Hair follicle dermal papilla cell (primary cell): ENCODE measurements around a stretch of chr6.

GRCh38 chr6:215663-215935 is 76.7 kb upstream of the DUSP22 start:
- CAGE, long polyA plus RNA: no peak

DNA sequence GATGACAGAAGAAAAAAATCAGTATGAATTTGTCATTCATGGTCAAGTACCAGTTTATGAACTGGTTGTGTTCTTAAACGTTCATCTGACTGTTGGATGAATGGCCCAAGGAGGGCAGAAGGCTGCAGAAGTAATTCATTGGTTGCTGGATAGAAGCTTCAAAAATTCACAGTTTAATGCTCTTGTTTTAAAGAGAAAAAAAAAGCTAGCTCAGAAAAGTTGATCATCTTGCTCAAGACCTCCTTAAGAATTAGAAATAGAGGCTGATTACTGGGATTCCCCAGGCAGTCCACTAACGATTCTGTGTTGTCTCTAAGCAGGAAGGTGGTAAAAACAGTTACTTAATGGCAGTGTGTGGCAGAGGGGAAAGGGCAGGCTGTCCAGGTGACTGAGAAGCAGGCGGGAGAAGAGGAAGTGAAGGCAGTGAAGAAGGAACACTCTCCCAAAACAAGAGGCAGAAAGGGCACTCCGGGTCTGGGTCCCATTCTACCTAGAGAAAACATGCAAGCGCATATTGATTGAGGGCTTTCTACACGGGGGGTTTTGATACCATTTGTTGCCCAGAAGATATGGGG is 1.9 kb upstream of the DUSP22 start:
- CAGE, long polyA plus RNA: no peak

DNA sequence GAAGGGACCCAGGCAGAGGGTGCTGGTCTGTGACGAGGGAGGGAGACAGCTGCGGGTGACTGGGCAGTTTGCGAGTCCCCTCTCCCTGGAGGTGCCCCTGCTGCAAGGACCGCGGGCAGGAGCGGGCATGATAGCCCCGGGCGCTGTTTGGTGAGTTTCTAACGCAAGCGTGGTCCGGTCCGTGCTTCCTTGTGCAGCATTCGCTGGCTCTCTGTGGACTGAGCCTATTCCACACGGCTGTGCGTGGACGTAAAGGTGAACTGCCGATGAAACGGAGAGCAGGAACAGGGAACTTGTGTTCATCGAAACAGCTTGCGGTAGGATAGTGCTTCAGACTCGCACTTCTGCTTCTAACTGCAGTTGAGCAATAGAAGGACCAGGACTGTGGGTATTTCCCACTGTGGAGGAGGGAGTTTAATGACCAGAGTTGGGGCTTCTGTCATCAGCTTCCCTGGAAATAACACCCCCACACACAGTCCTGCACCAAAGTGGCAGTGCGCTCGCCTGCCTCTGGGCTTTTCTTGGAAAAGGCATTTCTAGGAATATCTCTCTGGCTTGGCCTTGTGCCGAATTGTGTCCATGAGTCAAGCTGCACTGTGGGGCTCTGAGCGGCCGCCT is 48.8 kb downstream of the DUSP22 start:
- CAGE, long polyA plus RNA: no peak

DNA sequence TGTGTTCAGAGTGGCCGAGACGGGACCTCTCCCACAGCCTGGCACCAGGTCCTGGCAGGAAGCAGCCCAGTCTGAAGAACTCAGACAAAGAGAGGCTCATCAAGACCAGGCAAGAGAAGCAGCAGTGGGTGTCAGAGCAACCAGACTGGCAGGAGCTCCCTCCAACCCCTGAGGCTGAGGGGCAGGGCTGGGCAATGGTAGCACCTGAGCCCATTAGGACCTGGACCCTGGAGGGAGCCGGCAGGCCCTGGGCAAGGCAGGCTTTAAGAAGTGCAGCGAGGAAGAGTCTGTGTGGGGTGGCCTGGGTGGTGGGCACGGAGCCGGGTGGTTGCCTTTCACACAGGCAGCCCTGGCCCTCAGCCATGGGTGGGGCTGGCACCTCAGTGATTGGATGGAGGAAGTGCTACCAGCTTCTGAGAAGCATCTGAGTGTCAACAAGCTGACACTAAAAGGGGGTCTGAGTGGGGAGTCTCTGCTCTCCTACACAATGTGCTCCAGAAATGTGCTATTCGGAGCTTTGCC is 33.1 kb upstream of the IRF4 start:
- CAGE, long polyA plus RNA: no peak

GRCh38 chr6:390969-391467 is 534 bp upstream of the IRF4 start:
- CAGE, long polyA plus RNA: no peak

DNA sequence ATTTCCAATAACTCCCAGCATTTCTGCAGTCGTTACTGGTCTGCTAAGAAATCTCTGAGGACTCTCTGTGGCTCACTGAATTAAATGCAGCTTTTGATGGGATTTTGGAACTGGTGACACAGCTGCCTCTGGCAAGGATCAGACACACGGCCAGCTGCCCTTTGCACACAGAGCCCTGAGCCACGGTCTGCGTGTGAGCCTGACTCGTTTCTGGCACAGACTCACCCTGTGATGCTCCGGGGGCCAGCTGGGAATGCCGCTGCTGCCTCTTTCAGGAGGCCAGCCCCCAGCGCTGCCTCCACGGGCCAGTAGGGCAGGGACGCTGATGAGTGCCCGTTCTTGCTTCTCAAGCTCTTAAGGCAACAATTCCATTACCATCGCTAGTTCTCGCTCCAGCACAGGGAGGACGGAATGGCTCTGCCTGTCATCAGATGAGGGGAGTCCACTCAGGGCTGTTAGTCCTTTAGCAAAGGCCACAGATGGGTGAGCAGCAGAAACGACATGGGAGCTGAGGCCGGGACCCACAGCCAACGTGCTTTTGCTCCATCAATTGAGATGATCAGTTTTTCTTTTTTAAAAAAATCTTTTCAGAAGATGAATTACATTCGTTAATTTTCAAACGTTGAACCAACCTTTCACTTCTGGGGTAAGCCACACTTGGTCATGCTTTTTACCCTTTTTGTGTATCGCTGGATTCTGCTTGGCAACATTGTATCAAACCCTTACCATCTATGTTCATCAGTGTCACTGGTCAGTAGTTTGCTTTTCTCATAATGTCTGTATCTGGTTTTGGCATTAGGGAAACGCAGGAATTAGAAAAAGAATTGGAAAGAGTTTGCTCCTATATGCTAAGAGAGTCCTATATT is 61.8 kb downstream of the IRF4 start:
- CAGE, long polyA plus RNA: no peak

DNA sequence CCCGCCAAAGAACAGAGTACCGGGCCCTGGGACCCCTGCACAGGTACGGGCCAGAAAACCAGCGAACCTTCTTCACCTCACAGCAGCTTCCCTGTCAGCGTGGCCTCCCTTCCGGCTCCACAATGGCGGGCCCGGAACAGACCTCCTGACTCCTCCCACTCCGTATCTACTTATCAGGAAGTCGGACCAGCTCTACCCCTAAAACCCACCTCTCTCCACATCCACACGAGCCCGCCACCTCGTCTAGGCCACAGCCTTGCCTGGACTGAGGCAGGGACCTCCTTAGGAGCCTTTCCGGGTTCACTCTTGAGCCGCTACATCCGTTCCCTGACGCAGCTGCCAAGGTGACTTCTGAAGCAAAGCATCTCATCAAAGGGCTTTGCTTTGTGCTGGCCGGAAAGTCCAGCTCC is 308.5 kb upstream of the FOXQ1 start:
- CAGE, long polyA plus RNA: no peak

- CAGE, long polyA plus RNA: no peak
These were observed 180.3 kb upstream of the FOXQ1 start for GRCh38 chr6:1131485-1132143.

GRCh38 chr6:1606058-1606336 is 3.7 kb upstream of the FOXC1 start:
- CAGE, long polyA plus RNA: no peak

- CAGE, long polyA plus RNA: no peak
These were observed 2.1 kb downstream of the FOXC1 start for GRCh38 chr6:1611702-1612288.

GRCh38 chr6:1625792-1626547 is 16.3 kb downstream of the FOXC1 start:
- CAGE, long polyA plus RNA: no peak

DNA sequence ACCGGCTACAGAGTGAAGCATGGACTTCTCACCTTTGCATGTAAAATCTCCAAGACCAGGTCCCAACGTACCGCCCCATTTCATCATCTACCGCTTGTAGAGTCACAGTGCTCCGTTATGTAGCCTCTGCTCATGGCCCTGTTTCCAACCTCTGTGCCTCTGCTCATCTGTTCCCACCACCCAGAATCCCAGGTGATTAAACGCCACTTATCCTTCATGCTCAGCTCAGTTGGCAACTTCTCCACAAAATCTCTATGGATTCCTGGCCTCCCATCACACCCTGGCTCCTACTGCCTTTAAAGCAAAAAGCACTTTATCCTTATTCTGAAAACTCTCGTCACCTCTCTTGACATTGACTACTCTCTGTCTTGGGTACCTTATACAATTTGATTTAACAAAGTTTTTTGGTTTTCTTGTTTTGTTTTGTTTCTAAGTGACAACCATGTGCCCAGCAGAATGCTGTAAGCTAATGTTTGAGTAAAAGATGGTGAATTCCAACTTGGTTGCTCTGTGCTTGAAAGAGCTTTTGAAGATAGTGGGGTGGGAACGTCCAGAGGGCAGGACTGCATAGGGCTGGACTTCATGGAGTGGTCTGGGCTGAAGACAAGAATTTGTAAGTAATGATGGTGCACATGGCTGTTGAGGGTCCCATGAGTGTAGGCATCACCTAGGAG is 238.6 kb downstream of the FOXC1 start:
- CAGE, long polyA plus RNA: no peak

GRCh38 chr6:2034960-2035644 is 210.3 kb downstream of the GMDS start:
- CAGE, long polyA plus RNA: no peak

DNA sequence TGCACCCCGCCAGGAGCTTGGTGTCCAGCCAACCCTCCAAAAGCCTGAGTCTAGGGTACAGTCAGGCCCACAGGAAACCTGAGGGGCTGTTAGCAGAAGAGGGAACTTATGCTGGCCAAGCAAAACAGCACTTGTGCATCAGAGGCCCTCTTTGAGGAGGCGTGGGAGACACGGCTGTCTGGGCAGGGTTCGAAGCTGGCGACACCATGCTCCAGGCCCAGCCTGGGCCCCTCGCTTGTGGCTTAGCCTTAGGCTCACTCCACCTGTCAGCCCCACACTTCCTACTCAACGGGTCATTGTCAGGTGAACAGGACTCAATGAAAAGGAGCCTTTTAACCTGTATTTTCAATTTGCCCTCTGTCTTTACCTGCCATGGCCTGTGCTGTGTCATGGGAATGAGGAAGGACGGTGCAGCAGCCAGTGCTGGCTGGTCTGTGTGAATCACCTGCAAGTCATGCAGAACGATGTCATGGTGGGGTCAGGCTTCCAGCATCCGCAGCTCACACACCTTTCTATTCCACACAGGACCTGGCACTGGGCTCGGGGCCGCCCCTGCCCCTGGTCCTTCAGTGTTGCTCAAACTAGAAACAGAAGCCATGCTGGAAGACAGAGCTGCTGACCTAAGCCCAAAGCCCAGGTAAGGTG is 188.6 kb upstream of the GMDS start:
- CAGE, long polyA plus RNA: no peak

DNA sequence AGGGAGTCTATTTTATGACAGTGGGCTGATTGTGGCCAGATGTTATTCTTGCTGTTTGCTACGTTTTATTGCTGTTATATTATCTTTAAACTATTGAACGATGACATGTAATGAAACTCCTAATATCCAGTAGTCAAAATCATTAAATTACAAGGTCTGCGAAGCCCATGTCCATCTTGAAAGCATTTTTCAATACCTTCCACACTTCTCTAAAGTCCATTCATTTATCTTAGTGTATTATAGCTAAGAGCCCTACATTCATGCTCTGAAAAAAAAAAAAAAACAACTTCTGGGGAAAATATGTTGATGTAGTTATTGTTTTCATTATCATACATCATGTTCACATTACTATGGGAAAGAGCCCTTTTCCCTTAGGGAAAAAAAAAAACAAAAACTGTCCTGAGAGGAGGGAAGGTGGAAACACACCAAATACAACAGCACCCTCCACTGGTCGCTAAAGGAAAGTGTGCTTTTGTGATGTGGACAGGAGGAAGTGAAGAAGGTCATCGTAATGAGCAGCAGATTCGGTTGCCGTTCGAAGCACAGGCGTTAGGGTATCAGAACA is 203.2 kb upstream of the GMDS start:
- CAGE, long polyA plus RNA: no peak

DNA sequence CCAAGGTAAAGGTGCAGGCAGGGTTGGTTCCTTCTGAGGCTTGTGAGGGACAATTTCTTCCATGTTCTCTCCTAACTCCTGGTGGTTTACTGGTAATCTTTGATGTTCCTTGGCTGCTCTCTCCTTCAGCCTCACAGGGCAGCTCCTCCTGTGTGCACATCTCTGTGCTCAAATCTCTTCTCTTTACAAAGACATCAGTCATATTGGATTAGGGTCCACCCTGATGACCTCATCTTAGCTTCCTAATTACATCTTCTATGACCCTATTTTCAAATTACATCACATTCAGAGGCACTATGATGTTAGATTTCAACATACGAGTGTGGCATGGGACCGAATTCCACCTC is 216.5 kb downstream of the MYLK4 start:
- CAGE, long polyA plus RNA: no peak

DNA sequence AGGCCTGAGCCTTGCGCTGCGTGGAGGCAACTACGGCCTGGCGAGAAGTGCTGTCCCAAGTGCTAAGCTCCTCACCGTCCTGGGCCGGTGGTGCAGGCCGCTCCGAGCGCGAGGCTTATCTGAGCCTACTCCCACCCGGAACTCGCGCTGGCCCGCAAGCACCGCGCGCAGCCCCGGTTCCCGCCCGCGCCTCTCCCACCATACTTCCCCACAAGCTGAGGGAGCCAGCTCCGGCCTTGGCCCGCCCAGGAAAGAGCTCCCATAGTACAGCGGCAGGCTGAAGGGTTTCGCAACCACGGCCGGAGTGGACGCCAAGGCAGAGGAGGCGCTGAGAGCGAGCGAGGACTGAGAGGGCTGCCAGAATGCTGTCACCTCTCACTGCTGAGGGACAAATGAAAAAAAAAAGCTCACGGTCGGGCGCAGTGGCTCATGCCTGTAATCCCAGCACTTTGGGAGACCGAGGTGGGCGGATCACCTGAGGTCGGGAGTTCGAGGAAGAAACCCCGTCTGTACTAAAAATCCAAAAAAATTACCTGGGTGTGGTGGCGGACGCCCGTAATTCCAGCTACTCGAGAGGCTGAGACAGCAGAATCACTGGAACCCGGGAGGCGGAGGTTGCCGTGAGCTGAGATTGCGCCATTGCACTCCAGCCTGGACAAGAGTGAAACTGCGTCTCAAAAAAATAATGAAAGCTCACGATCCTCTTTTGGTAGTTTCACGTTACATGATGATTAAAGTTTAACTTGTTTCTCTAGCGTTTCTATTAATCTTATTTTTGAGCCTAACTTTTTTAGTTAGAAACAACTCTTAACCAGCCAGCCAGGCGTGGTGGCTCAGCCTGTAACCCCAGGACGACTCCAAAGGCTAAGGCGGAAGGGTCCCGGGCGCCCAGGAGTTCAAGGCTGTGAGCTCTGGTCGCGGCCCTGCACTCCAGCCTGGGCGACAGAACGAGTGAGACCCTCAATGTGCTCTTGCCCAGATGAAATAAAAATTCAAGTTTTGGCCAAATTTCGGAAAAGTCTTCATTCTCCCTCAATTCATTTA is 1.4 kb upstream of the WRNIP1 start:
- CAGE, long polyA plus RNA: no peak

GRCh38 chr6:2779059-2779934 is 14.1 kb downstream of the WRNIP1 start:
- CAGE, long polyA plus RNA: no peak

DNA sequence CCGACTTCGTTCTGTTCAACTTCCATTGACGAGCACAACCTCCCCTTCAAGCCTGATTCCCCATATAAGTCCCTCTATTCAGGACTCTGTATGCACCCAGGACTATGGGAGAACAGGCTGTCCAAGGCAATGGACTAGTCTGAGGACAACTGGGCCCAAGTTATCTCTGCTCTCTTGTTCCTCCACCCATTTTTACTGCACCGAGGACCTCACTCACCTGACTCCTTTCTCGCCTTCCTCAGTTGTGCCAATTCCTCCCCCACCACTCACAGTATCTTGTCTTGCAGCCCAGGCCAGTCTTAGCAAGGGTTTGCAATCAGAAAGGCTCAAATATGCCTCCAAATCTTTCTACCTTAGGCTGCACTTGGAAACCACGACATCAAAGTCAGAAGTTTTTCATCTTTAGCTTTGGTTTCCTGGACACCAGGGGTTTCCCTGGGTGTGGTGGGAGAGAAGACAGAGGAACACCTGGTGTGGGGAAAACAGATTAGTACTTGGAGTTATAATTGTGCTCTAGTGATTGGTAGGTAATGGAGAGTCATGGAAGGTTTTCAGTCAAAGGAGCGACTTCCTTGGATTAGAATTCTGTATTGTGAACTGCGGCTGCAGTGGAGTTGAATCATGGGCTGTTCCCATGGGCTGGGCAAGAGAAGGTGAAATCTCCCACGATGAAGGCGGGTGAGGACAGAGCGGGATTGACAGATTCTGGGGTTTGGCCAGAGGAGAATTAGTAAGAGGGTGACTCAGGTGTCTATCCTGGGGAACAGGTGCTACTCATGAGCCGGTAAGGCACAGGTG is 32.0 kb downstream of the SERPINB1 start:
- CAGE, long polyA plus RNA: no peak

GRCh38 chr6:2873127-2873397 is 30.0 kb downstream of the SERPINB9 start:
- CAGE, long polyA plus RNA: no peak